BJ (cell line): ENCODE results near the gene PUS1.

- CAGE, long polyA plus RNA: no peak
- RRBS: no CpG with 5 or more reads among the region's 8 CpGs
Measured at GRCh38 chr12:130960726-130961205, 7.1 kb downstream of the ADGRD1 start.

DNA sequence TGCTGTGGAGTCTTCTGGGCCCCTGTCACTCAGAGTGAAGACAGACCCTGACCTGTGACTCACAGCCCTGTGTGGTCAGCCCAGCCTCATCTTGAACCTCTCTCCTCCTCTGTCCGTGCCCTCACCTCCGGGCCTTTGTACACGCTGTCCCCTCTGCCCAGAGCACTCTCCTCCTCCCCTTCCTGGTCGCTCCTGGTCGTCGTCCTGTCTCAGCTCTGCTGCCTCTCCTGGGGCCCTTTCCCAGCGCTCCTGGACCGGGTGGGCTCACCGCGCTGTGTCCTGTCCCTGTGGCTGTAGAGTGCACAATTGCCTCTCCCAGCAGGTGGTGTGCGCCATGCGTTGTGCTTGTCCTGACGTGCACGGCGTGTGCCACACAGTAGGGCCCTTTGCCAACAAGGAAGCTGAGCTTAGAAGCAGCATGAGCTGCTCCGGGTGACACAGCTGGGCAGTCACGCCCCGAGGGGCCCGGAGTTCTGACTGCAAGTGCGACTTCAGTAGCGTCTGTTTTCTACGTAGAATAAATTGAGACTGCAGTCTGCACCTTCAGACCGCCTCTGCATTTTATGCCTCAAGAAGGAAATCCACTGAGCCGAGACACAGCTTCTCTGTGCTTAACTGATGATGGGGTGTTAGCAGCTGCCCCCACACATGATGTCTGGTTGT, 81.4 kb downstream of the ADGRD1 start:
- CAGE, long polyA plus RNA: no peak
- RRBS: no CpG with 5 or more reads among the region's 24 CpGs

- CAGE, long polyA plus RNA: no peak
- RRBS: no CpG with 5 or more reads among the region's 9 CpGs
Measured at GRCh38 chr12:131068947-131069357, 115.2 kb downstream of the ADGRD1 start.

- CAGE, long polyA plus RNA: no peak
- RRBS: 29% methylated on average over 3 of the region's 16 CpGs
Measured at GRCh38 chr12:131102956-131103519, 149.3 kb downstream of the ADGRD1 start.

- CAGE, long polyA plus RNA: no peak
- RRBS: 95% methylated on average over 12 of the region's 29 CpGs
Measured at GRCh38 chr12:131105689-131106540, 152.2 kb downstream of the ADGRD1 start.

DNA sequence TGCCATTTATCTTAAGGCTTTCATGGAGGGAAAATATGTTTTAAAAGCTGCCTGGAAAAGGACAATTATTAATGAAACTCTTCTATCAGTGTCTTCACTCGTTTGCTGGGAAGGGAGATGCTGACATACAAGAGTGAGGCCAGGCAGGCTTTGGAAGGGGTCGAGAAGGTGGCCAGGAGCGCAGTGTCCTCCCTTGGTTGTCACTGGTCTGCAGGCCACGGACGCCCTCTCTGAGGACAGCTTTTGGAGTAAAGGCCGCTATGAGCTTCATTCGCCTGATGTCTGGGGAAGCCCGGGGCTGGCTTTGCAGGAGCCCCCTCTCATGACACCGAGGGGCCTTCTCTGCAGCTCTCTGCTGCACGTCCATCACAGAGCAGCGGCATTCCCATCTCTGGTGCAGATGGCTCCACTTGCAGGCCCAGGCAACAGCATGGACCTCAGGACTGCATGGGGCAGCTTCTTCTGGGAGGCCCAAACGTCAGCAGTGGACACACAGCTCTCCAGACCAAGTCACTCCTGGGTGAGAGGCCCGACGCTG, 355.2 kb upstream of the SFSWAP start:
- CAGE, long polyA plus RNA: no peak
- RRBS: no CpG with 5 or more reads among the region's 14 CpGs

DNA sequence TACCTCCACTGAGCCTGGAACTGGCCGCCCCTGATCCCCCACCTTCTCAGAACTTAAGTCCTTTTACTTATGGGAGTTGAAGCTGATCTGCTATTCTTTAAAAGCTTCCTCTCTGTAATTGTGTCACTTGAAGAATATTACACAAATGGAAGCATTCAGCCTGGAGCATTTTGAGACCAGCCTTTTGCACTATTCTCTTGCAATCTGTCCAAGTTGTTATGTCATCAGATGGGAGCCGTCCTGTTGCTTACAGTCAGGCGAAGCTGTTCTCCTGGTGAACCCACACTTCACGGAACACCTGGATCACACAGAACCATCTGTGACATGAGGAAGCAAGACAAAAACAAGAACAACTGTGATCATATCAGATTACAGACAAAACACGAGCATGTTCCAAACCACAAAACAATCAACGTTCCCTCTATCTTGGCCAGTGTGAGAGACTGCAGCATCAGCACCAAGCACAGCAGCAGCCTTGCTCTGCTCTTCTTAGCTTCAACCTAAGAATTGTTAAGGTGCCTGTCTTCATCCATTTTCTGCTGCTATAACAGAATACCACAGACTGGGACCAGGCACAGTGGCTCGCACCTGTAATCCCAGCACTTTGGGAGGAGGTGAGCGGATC, 180.5 kb upstream of the SFSWAP start:
- CAGE, long polyA plus RNA: no peak
- RRBS: no CpG with 5 or more reads among the region's 8 CpGs

- CAGE, long polyA plus RNA: no peak
- RRBS: no CpG with 5 or more reads among the region's 3 CpGs
Measured at GRCh38 chr12:131607418-131607825, 103.5 kb upstream of the SFSWAP start.

GRCh38 chr12:131682017-131682491, 28.8 kb upstream of the SFSWAP start:
- CAGE, long polyA plus RNA: no peak
- RRBS: no CpG with 5 or more reads among the region's 12 CpGs

GRCh38 chr12:131757442-131757864, 46.6 kb downstream of the SFSWAP start:
- CAGE, long polyA plus RNA: no peak
- RRBS: 92% methylated on average over 2 of the region's 11 CpGs

DNA sequence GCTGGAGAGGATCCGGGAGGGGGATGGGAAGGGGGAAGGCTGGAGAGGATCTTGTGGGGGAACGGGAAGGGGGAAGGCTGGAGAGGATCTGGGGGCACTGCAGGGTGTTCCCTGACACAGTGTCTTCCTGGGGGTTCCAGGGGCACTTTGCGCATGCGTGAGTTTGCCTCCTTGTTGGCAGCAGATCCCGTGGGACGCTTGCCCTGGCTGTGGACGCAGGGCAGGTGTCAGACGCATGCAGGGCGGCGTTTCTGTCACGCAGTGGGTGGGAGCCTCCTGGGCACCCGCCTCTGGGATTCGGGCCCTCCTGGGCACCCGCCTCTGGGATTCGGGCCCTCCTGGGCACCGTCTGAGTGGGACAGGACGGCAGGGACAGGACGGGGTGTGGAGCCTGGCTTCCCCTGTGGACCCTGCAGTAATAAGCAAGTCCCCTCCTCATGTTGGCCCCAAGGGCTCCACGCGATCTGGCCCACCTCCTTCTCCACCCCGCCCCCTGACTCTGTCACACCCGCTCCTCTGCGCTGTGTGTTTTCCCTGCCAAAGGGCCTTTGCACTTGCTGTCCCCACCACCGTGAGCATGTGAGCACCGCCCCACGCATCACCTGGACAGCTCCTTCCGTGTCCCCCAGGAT, 4.2 kb downstream of the MMP17 start:
- CAGE, long polyA plus RNA: no peak
- RRBS: no CpG with 5 or more reads among the region's 27 CpGs

DNA sequence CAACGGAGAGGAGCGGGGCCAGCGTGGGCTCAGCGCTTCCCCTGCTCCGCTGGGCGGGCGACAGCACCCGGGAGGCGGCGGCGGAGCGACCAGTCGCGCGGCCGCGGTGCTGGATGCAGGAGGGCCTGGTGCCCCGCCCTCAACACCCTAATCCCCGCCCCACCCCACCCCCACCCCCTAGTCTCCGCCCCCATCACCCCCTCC, 212 bp upstream of the PUS1 start:
- CAGE, long polyA plus RNA: no peak
- RRBS: under 1% methylated on average over 7 of the region's 20 CpGs

GRCh38 chr12:131929166-131930269, at the start of gene PUS1:
Gene PUS1 (plus strand): TSS chr12:131929276.
- CAGE, long polyA plus RNA: no peak
- RRBS: 2% methylated on average over 38 of the region's 120 CpGs

GRCh38 chr12:132061929-132062846, 81.9 kb downstream of the DDX51 start:
- CAGE, long polyA plus RNA: no peak
- RRBS: no CpG with 5 or more reads among the region's 35 CpGs

DNA sequence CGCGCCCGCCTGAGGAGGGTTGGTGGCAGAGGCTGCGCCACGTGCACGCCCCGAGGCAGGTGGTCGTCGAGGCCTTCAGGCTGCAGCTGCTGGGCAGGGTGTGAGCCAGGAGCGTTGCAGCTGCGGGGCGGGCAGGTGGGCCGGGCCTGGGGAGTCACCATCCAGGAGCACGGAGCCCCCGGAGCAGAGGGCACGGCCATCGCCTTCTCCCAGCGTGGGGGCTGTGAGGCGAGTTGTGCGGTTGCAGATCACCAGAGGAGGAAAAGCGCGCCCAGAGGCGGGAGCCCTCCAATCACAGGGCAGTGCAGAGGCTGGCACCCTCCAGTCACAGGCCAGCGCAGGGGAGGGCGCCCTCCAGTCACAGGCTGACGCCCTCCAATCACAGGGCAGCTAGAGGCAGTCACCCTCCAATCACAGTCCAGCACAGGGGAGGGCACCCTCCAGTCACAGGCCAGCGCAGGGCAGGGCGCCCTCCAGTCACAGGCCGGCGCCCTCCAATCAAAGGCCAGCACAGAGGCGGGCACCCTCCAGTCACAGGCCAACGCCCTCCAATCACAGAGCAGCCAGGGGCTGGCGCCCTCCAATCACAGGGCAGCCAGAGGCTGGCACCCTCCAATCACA, 26.8 kb downstream of the DDX51 start:
- CAGE, long polyA plus RNA: no peak
- RRBS: no CpG with 5 or more reads among the region's 33 CpGs

GRCh38 chr12:132163178-132163647, 19.0 kb downstream of the NOC4L start:
- CAGE, long polyA plus RNA: no peak
- RRBS: no CpG with 5 or more reads among the region's 16 CpGs

GRCh38 chr12:132205019-132205970, 61.0 kb downstream of the NOC4L start:
- CAGE, long polyA plus RNA: no peak
- RRBS: 3% methylated on average over 23 of the region's 56 CpGs

GRCh38 chr12:132235160-132235719, 91.0 kb downstream of the NOC4L start:
- CAGE, long polyA plus RNA: no peak
- RRBS: no CpG with 5 or more reads among the region's 18 CpGs

DNA sequence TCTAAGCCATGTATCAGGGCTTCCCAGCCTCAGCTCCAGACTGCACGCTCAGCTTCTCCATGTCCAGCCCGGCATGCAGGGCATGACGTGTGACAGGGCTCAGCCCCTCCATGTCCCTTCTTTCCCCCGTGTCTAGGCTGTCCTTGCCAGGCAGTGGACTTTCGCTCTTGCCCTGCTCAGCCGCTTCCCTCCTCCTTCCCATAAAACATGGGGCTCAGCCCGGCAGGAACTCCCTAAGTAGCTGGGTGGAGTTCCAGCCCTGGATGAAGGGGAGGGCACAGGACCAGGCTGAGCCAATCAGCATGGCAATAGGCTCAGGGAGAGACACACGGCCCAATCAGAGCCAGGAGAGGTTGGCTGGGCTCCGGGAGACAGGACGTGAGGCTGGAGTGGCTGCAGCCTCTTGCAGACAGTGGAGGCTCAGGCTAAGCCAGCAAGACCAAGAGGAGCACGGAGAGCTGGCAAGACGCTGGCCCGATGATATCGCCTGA, 54.3 kb downstream of the GALNT9 start:
- CAGE, long polyA plus RNA: no peak
- RRBS: no CpG with 5 or more reads among the region's 14 CpGs

DNA sequence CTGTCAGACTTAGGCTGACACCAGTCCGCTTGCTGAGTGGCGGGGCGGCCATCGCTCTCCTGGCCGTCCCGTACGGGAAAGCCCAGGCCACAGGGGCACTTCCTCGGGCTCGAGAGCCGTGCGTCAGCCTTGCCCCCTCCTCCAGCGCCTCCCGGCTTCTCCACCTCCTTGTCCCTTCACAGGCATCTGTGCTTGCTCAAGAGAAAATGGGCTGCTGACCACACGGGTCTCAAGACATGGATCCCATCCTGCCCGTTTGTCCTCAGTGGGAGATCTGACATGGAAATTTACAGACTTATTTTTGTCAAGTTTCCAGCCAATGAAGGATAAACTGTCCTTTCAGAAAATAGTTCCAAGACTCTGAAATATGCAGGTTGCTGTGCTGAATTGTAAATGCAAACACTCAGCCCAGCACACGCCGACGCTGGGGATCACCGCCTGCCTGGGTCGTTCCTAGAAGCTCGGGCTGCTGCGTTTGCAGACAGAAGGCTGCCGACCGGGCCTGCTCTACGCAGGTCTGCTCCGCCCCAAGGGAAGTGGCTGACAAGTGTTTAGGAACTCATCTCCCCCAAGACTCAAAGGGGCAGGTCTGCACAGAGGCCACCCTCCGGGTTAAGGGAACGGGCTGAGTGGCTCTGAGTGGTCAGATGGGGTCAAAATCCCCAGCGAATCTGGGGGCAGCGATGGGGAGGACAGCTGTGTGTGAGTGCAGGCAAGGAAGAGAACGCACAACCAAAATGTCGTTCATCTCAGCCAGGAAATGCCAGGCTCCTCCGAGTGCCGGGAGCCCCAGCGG, 6.3 kb downstream of the GALNT9 start:
- CAGE, long polyA plus RNA: no peak
- RRBS: 9% methylated on average over 4 of the region's 35 CpGs